HTR-8/SVneo (cell line): ENCODE results near the genes AICDA and PZP.

- RRBS, result no CpG with 5 or more reads among the region's 15 CpGs
Observed at GRCh38 chr12:8145880-8146448, 10.9 kb upstream of the ZNF705A start.

GRCh38 chr12:8243488-8244260 lies 16.3 kb upstream of the FAM90A1 start:
- RRBS, result 1% methylated on average over 3 of the region's 54 CpGs

DNA sequence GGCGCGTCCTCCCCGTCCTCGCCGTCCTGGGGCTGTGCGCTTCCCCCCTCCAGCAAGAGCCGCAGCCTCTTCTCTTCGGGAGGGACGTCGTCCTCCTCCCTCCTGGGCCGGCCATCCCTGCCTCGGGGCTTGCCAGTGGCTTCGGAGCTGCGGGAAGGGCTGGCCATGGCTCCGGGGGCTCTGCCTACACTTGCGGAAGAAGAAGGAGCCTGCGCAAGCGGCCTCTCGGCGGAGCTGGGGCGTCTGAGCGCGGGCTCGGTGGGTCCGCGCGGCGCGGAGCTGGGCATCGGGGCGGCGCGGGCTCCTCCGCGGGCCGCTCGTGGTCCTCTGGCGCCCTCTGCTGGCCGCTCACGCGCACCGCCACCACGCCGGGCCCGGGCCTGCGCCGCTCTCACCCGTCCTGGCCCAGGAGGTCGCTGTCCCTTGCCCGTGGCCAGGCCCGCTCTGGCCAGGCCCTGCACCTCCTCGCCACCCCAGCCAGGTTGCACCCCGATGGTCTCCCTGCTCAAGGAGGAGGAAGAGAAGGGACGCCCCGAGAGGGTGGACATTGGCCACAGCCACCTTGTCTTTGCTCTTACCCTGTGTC lies 59.2 kb upstream of the CLEC6A start:
- RRBS, result 0% methylated on average over 2 of the region's 55 CpGs

- RRBS, result no CpG with 5 or more reads among the region's 2 CpGs
Observed at GRCh38 chr12:8612597-8613072, at the start of gene AICDA. Gene AICDA (minus strand): TSS chr12:8612859.

- RRBS, result no CpG with 5 or more reads among the region's 3 CpGs
Observed at GRCh38 chr12:9122096-9122641, 6.5 kb upstream of the A2M start.

DNA sequence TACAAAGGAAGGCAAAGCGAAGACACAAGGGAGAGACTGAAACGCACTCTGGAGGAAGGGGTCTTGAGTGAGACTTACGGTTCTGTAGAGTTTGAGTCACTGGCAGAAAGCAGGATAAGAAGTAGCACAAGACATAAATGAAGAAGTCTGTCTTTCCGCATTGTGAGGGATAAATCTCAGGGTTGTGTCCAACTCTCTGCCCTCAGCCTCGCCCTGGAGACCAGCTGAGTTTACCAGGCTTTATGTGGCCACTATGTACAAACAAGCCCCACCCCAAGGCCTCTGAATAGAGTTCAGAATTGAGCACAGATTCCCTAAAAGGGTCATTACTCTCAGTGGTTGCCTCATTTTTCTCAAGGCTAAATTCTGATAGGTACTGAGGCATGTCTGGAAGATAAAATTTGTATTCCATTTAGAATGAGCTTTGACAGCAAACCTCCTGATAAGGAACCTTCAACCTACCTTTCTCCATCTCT lies at the start of gene PZP:
Gene PZP, minus strand, starts transcription at position 215 of the 476 bp plus-strand sequence.
- RRBS, result no CpG with 5 or more reads among the region's 5 CpGs

- RRBS, result no CpG with 5 or more reads among the region's 5 CpGs
Observed at GRCh38 chr12:9651251-9652028, 18.1 kb upstream of the CLEC2D start.

- RRBS, result no CpG with 5 or more reads among the region's 5 CpGs
Observed at GRCh38 chr12:9721372-9722154, 39.1 kb downstream of the CD69 start.

DNA sequence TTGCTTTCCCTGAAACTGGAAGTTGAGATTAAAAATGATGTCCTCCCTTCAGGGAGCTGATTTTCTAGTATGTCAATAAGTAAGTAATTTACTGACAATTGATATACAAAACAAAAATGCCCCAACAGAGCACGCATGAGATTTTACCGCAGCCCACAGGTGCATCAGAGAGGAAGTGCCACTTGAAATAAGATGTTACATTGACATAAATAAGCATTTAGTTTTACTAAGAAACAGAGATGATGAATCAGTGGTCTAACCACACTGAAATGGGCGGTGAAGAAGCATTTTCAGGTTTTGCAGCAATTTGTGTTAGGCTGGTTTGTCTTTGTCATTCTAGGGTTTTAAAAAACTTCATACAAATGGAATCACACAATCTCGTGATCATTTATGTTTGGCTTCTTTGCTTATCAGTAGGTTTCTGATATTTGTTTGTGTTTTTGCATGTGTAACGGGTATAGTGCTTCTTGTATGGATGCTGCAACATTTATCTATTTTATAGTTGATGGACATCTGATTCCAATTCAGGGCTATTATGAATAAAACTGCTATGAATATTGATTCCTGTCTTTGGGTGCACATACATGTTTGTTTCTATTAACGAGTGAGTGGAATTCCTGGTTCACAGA lies 18.8 kb downstream of the CD69 start:
- RRBS, result no CpG with 5 or more reads among the region's 6 CpGs

DNA sequence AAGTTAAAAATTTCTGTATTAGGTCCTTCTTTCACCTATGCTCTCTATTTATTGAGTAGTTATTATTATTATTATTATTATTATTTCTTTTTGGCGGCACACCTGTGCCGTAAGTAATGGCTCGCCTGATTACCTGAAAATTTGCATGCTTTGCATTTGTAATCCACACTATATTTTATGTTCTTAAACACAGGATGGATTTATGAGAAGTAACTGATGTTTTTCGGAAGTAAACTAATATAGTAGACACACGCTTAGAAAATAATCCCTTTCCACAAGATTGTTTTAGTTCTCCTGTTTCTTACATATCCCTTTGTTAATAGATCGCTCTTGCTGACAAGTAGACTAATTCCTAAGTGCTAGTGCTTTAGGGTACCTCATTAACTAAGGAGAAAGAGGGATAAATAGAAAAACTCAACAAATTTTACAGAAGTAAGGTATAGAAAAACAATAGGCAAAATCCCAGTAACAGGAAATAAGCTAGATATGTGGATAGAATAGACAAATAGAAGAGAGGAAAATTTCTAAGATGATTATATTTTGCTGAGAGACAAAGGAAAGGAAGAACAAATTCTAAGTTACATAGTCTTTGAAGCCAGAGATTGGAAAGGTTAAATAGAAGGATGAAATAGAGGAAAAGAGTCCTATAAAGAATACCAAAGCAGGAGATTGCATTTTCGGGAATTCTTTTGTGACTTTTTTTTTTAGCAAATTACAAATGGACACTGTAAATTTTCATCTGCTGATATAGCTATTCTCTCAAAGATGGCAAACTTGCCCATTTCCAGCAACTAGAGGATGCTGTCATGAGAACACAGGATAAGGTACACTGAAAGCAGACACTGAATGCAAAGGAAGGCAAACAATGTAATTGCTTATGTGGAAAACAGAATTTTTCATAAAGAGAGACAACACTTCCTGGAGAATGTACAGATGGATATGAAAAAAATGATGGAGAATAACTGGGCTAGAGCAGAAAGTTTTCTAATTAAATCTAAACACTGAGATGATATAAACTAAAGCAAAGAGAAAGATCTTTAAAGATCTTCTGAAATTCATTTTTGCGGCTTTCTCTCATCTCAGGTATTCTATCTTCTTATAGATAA lies 922 bp downstream of the CD69 start:
- RRBS, result no CpG with 5 or more reads among the region's 8 CpGs

GRCh38 chr12:9794345-9794885 lies 32.9 kb upstream of the KLRF1 start:
- RRBS, result no CpG with 5 or more reads among the region's 2 CpGs

DNA sequence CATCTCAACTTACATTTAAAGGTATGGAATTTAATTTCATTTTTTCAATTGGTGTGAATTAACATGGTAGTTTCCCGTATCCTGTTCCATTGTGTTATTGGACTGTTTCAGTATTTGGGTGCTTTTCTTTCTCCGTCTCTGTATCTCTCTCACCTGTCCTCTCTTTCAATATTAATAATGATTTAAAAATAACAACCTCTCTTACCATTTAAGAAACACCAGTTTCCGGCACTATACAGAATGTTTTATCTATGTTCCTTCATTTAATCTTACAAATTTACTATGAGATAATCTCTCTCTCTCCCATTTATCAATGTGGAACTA lies 290 bp downstream of the KLRF1 start:
- RRBS, result no CpG with 5 or more reads among the region's 3 CpGs

GRCh38 chr12:9870432-9870864 lies 1.3 kb upstream of the CLEC2B start:
- RRBS, result no CpG with 5 or more reads among the region's 2 CpGs

DNA sequence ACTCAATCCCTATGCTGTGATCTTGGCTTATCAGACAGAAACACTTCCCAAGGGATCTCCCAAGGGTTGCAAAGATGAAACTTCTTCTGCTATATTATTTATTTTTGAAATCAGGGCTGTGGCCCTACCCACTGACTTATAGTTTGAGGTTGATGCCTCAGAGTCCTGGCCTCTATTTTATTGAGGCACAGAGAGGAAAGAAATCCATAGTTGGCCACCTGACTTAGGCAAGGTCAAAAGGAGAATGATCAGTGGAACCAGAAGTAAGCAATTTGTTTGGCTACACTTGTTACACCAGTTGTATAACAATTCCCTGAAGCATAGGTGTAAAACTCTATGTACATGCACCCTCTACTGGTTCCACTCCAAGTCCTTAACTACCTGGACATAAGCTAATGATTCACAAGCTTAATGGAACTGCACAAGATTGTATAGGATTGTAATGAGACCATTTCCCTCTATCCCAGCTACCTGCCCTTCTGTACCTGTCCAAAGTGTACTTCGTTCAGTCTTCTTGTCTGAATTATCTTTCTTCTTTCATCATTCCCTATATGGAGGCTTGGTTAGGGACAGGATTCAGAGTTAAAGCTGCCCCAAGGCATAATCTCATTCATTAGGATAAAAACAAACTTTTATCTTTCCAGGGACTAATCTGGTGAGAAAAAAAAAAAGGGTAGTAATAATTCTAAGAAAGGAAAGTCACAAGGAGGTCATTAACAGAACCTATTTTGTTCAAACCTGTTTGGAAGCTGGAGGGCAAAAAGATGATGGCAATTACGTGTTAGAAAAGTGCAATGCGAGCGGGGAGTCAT lies 3.0 kb upstream of the TMEM52B start:
- RRBS, result no CpG with 5 or more reads among the region's 4 CpGs

DNA sequence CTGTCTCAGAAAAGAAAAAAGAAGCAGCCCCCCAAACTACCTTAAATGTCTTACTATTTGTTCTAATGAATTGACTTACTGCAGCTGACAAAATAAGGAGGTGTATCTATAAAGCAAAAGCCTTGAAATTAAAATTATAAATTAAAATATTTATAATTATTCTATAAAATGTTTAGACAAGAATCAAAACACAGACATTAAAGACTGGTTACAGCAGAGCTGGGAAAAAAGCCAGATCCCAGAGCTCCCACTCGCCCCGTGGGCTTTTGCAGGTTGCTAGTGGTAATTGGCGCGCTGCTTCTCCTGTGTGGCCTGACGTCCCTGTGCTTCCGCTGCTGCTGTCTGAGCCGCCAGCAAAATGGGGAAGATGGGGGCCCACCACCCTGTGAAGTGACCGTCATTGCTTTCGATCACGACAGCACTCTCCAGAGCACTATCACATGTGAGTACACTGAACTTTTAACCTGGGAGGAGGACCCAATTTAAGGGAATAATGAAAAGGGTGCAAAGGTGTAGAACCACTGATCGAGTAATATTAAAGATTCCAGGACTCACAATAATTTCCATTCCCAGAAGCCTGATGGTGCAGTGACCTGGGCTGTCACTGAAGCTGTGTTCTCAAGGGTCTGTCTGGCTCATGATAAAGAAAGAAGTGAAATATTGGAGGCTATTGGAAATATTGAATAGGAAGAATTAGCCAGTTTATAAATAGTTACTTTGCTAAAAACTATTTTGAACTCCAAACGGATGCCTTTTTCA lies 7.5 kb downstream of the TMEM52B start:
- RRBS, result no CpG with 5 or more reads among the region's 12 CpGs

DNA sequence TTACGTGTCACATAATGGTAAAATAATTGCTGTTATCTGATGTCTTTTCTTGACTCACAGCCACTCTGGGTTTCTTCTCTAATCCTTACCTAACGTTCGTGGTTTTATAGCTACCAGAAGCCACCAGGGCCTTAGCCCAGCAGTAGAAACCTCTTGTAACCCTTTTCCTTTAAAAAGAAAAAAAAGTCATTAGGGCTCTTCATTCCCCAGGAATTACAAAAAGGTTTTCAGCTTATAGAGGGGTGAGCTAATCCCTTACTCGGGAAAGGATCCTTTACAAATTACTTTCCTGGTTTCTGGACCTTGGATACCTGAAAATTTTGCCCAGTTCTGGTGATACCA lies 1.5 kb downstream of the GABARAPL1 start:
- RRBS, result no CpG with 5 or more reads among the region's 4 CpGs

DNA sequence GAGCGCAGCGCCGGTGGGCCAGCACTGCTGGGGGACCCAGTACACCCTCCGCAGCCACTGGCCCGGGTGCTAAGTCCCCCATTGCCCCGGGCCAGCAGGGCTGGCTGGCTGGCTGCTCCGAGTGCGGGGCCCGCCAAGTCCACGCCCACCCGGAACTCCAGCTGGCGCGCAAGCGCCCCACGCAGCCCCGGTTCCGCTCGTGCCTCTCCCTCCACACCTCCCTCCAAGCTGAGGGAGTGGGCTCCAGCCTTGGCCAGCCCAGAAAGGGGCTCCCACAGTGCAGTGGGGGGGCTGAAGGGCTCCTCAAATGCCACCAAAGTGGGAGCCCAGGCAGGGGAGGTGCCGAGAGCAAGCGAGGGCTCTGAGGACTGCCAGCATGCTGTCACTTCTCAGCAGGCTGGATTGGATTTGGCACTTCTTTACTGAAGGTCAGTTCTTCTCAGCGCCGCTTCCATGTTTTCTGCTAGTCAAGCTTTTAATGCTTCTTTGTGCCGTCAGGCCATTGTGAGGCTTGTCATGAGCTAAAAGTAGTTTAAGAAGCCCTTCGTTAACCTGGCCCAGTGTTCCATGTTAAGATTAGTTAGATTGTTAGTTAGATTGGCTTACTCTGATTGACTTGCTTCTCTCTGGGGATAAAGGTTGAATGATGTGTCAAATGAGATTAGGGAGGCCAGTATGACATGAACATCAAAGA lies 13.3 kb downstream of the GABARAPL1 start:
- RRBS, result no CpG with 5 or more reads among the region's 24 CpGs

GRCh38 chr12:10392321-10392786 lies 2.5 kb upstream of the KLRK1 start:
- RRBS, result no CpG with 5 or more reads among the region's 5 CpGs

GRCh38 chr12:10497603-10497990 lies 8.1 kb upstream of the EIF2S3B start:
- RRBS, result no CpG with 5 or more reads among the region's 2 CpGs

DNA sequence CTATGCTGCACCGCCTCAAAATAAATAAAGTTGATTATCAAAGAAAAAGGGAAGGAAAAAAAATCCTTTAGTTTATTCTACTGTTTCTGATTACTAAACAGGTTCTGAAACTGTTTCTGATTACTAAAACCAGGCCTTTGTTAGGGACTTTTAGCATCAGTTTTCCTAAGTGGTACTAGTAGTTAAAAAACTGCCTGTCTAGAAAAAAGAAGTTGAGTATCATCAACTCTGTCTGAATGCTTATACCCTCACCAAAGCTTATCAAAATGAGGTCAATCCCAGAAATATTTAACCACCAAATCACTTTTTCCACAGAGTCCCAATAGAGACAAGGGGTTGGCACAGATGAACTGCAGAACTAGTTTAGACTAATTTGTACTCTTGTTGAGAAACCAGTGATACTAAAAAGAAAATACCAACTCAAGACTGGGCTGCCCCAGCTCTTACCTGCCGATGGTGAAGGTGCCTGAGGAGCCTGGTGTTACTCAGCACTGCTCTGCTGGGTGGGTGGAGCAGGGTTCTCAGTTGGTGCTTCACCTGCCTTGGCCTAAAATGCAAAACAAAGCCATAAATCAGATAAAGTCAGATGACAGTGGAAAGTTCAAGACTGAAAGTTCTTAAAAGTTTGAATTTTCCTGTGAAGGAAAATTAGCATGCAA lies 22.2 kb downstream of the YBX3 start:
- RRBS, result no CpG with 5 or more reads among the region's 2 CpGs